Skin of body (tissue), 2 donors: ENCODE data around the gene ITPR2.

- RAMPAGE, long total RNA: no peak
Observed at GRCh38 chr12:23507554-23508605, 441.6 kb downstream of the SOX5 start.

- RAMPAGE, long total RNA: no peak
Observed at GRCh38 chr12:23895573-23896320, 53.7 kb downstream of the SOX5 start.

DNA sequence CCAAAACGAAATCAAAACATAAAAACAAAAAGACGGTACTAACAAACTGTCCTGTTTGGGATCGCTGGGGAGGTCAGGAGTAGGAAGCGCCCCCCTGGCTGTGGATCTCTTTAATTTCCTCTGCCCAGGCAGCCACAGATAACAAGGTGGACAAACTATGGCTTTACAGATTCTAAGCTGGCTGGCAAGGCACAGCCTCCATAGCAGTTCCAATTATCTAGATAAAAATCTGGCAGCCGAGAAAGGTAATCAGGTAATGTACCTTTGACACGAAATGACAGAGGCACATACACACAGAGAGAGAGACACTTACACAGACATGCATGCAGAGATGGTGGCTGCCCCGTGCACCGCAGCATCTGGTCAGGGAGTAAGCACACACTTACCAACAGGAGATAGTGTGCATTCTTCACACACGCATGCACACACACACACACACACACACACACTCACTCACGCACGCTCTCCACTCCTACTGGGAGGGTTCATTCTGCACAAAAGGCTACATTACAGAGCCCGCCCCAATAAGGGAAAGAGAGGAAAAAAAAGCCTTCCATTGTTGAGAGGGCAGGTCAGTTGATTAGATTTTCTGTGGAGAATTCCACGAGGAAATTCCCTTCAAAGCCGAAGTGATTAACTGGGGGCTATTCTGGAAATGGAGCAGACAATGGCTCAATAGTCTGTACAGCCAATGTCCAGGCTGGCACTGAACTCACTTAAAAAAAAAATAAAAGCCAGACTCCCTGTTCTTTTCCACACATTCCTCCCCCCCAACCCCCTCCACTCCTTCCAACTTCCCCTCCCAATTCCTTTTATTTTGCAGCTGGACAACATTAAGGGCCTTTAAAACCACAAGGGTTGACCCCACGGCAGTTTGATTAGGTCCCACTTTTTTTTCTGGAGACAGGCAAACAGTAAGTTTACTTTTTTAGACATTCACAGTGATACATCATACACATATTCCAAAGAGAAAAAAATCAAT is 1.4 kb upstream of the SOX5 start:
- RAMPAGE, long total RNA: no peak

- RAMPAGE, long total RNA: no peak
Observed at GRCh38 chr12:24038006-24038769, 88.7 kb upstream of the SOX5 start.

DNA sequence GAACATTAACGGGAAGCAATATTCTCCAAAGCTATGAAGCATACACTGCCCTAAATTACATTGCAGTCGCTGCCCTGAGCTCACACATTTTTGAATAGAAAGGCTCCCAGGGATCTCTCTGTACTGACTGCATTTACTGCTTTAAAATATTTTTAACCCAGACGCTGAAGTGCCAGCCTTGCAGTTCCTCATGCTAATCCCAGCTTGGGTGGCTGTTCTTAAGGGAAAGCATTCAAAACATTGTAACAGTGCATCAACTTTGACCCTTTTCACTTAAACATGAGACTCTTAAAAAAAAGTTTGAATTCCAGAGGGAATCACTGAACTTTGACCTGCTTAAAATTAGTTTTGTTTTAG is 410.9 kb downstream of the BCAT1 start:
- RAMPAGE, long total RNA: no peak

DNA sequence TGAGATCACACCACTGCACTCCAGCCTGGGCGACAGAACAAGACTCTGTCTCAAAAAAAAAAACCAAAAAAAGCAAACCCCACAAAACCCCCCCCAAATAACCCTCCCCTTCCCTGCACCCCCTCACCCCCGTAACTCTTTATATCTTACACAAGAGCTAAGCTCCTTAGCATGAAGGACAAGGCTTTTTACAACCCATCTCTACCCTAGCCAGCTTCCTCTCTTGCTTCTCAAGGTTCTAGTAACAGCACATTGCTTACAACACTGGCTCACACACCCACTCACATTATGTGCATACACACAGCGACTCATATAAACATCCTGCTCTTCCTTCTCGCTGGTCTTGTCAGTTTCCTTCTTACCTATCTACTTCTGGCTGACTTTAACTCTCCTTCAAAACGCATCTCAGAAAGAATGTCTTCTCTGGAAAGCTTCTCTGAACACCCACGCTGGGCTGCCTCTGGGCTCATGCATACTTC is 126.6 kb upstream of the KRAS start:
- RAMPAGE, long total RNA: no peak

DNA sequence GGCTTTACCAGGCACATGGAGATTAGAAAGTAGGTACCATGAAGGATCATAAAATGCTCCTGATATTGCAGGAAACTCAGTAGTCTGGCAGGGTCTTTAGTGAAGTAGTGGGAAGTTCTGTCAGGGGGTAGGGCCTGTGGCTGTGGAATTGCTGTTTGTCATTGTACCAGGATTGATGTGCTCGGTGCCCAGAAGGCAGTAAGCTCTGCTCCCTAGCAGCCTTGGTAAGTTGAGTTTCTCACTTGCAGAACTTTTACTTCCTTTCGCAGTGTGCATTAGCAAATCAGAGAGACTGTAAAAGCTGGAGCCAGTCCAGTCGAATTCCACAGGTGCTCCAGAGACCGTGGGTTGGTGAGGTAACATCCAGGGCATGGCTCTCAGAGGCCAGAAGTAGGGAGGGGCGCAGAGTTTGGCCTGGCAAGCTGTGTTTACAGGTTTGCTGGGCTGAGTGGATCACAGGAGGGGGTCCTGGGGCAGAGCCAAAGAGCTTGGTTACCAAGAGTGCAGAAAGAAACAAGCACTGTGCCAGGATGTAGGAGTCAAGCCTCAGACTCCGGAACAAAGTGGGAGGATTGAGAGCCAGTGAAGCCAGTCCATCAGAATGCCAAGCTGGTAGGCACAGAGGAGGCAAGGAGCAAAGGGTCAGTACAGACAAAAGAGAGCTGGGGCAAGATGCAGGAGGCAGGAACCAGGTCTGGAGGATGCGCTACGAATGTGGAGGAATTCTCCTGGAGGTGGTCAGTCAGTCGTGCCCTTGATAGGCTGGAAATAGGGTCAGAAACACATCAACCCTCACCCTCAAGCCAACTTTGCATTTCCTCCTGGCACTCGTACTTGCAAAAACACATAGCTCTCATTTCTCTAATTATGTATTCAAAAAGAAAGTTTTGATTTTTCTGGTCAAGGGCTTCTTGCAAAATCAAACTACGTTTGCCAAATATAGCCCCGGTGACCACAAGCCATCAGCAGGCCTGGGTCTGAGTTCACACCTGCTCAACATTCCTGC is 10.3 kb upstream of the BHLHE41 start:
- RAMPAGE, long total RNA: no peak

DNA sequence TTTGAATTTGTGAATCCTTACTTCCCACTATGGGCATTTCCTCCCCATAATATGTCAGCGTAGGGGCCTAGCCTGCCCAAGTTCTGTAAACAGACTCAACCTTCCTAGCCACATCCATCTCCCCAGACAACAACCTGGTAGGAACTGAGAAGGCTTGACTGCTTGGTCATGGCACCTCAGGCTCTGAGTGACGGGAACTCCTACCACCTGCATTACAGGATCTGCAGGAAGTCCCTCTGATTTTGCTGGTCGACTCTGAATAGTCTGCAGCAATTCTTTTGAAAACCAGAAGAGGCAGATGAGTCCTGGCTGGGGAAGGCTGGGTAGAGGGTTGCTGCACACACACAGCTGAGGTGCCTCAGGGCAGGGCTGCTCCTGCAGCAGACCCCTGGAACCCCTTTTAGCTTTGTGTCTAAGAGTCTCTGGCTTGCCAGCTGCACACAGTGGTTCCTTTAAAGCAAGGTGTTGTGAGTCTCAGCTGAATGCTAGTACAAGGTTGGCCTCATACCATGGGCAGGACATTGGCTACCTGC is 33.6 kb upstream of the BHLHE41 start:
- RAMPAGE, long total RNA: no peak

- RAMPAGE, long total RNA: no peak
Observed at GRCh38 chr12:26231230-26231804, 35.9 kb downstream of the SSPN start.

- RAMPAGE, long total RNA: no peak
Observed at GRCh38 chr12:26287474-26287884, 92.1 kb downstream of the SSPN start.

DNA sequence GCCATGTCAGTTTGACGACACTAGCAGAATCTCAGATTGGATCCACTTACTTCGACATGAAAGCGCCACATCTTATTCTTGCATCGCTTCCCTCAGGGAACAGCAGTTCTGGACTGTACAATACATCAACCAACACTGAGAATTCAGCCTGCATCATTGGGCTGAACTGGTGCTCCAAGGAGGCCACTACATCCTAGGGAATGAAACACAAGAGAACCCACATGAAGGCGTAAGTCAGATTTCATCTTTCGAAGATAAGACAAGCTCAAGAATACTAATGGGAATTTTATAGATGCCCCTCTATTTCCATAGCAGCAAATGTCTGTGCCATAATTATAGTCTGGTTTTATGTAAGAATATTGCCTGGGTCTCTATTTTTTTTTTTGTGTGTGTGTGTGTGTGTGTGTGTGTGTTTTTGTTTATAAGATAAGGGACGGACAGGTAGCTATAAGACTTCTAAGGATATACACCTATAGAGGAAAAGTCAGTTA is 276.8 kb downstream of the ITPR2 start:
- RAMPAGE, long total RNA: no peak

DNA sequence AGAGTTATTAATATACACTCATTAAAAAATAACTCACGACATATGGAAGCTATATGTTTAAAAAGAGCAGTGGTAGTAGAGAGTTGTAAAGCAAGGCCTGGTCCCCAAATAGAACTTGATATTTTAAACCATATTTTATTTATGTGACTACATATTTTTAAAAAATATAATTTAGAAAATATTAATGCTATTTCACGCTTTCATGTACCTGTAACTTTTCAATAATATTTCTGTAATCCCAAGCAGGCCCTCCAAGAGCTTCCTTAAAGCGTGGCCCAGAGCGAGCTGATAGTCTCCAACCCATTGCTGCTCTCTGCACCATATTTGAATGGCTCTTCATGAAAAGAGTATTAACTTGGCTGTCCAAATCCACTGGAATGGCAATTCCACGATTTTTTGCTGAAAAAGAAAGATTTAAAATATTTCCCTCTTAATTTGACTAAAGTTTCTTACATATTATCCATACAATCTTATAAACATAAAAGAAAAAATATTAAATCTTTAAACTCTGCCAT is 271.4 kb downstream of the ITPR2 start:
- RAMPAGE, long total RNA: no peak

- RAMPAGE, long total RNA: no peak
Observed at GRCh38 chr12:26627899-26628376, 205.1 kb downstream of the ITPR2 start.

DNA sequence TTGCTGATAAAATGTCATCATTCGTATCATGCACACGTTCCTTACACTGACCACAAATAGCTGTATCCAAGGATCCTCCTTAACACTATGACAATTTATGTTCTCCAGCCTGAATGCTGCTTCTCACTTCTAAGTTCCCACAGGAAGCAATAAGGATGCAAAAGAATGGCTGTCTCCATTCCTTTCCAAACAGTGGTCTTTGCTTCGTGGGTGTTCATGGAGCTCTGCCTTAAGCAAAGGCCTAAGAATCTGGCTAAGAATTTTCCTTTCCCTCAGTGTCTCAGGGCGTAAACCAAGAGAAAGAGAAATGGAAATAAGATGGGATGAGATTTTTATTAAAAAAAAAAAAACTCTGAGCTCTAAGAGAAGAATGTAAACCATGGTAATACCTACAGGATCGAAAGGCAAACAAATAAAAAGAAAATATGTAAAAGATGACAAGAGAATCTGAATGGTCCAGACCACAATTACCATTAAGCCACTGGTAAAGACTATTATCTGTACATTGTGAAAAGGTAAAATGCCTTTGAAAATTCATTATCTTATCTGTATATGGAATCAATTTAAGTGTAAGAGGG is 200.1 kb downstream of the ITPR2 start:
- RAMPAGE, long total RNA: no peak

- RAMPAGE, long total RNA: no peak
Observed at GRCh38 chr12:26648526-26649077, 184.4 kb downstream of the ITPR2 start.

GRCh38 chr12:26651669-26652564 is 181.1 kb downstream of the ITPR2 start:
- RAMPAGE, long total RNA: no peak

- RAMPAGE, long total RNA: no peak
Observed at GRCh38 chr12:26716003-26716704, 116.8 kb downstream of the ITPR2 start.

GRCh38 chr12:26821219-26821868 is 11.7 kb downstream of the ITPR2 start:
- RAMPAGE, long total RNA: no peak

GRCh38 chr12:26831859-26832329 is 1.1 kb downstream of the ITPR2 start:
- RAMPAGE, long total RNA: no peak

DNA sequence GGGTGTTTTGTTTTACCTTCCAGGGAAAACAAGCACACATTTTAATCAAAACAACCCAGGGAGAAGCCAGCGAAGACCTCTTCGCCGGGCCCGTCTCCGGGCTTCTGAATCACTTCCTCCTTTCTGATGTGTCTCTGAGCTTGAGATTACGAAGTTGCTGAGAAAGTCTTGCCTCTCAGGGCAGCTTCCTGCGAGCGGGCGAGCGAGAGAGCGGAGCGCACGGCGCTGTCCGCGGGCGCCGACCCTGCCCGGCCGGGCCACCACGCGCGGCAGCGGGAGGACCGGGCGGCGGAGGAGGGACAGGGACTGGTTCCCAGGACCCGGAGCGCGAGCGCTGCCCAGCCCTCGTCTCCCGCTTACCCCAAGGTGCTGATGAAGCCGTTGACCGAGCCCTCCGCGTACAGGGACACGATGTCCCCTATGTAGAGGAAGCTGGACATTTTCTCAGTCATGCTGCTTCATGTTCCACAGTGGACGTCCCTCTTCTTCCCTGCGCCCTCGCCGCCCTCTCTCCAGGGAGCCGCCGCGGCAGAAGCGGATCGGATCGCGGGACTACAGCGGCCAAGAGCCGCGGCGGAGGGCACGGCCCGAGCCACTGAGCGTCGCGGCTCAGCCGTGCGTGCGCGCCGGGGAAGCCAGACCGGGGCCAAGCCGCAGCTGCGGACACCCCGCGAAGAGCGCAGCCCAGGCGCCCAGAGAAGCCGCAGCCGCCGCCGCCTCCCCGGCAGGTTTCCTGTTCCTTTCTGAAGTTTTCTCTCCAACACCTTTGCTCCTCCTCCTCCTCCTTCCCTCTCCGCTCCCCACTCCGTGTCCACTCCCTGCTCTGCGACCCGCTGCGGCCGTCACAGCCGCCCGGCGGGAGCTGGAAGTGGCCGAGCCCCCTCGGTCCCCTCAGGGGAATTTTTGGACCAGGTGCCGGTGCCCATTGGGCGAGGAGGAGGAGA is at the start of gene ITPR2:
ITPR2 (minus strand) TSS at position 865 of the 944 bp plus-strand sequence.
- RAMPAGE, long total RNA: no peak